ENCODE measurements around a stretch of chr13.

DNA sequence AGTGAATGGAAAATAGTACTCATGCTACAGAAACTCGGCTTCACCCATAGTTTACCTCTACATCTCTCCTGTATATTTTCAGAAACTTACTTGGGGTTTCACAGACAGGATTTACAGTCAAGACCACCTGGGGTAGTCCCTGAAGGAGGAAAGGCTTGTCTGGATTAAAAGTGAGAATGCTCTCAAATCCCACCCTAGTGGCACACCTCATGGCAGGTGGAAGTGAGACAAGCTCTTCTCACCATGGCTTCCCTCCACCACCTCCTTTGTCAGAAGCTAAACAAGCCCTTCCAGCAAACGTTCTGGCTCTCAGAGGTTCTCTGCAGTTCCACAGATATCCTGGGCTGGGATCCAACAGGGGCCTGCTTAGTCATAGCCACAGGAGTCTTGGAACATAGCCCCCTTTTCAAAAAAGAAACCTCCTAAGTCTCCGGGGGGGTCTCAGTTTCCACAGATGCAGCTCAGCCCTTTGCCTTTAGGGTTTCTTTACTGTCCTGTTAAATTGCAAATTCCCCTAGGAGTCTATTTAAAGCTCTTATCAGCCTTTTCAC, 41.8 kb upstream of the SERP2 start:
- PRO-cap: no peak

DNA sequence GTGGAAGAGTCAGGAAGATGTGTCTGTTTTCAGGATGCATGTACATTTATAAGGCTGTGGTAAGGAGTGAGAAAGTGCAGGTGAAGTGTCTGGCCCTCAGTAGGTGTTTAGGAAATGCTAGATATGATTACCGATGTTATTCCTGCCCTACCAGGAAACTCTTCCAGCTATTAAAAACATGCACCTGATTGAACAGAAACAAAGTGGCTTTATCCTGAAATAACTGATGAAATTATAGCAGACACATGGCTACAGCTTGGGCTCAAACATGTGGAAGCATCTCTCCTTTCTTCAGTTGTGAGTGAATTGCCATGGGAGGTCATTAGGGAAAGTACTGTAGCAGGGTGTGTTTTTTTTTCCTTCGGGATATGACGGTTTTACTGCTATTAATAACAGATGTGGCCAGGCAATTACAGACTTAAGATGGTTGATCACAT, 5.8 kb upstream of the SERP2 start:
- PRO-cap: no peak

GRCh38 chr13:44396844-44397706, 23.5 kb downstream of the SERP2 start:
- PRO-cap: no peak

- PRO-cap: no peak
Observed at GRCh38 chr13:44576879-44577209, 714 bp upstream of the TSC22D1 start.

DNA sequence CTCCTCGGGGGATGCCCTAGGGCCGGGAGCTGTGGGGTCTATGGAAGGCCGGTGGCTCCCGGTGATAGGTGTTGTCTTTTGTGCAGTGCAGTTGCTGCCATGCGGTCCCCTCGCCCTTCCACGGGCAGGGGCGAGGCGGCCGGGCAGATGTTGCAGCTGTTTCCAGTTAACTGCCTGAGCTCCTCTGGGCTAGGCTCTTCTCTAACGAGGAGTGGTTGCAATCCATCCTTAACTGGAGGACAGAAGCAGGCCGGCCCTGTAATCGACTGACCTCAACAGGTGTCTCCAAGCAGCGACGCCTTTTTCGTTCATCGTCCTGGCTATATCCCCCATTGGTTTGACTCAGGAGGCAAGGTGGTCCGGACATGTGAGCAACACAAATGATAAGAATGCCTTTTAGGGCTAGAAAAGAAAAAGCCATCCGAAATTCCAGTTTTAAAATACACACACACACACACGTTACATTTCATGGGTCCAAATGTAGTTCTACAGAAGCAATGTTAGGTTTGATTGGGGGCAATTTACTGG, 1.9 kb upstream of the TSC22D1 start:
- PRO-cap: no peak

DNA sequence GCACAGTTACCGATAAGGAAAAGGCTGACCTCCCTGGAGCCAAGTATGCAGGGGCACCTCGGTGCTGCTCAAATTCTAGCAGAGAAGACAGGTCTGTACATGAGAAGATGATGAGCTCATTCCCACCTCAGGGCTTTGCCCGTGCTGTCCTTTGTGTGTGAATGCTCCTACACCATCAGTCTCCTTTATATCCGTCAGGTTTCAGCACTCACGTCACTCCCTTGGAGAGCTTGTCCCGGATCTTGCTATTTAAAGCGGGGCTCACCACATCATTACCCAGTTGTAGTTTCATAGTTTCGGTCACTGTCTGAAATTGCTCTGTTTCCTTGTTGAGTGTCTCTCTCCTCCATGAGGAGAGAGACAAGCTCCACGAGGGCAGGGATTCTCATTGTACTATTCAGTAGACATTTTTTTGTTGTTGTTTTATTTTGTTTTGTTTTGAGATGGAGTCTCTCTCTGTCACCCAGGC, 169.2 kb upstream of the TSC22D1 start:
- PRO-cap: no peak

- PRO-cap: no peak
Observed at GRCh38 chr13:44867819-44868266, 121.4 kb downstream of the NUFIP1 start.

DNA sequence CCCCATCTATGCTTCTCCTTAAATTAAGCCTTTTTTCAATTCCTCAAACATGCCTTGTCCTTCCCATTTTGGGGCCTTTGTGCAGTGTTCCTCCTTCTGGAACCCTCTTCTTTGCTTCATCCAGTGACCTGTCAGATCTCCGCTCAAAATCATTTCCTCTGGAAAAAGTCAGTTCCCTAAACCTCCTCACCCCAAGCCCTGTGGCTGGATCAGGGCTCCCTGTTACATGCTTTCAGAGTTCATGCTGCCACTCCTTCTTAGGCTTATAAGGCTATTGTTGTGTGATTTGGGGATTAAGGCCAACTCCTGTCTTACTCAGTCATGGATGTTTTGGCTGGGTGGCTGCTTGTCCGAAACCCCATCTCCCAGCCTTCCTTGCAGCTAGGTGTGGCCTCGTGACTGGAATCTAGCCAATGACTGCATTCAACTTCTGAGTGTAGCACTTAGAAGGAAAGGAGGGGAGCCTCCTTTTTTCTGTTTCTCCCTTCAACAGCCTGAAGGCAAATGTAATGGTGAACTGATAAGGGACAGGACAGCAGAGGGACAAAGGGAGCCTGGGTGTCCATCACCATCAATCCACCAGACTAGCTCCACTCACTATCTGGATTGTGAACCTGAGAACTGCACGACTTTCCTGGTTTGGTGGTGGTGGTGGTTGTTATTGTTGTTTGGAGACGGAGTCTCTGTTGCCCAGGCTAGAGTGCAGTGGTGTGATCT, 64.0 kb upstream of the GTF2F2 start:
- PRO-cap: no peak

- PRO-cap: no peak
Observed at GRCh38 chr13:45316438-45316921, 24.5 kb downstream of the TPT1 start.

- PRO-cap: no peak
Observed at GRCh38 chr13:45968607-45969204, 83.8 kb downstream of the ZC3H13 start.

- PRO-cap: no peak
Observed at GRCh38 chr13:45979666-45980072, 72.9 kb downstream of the ZC3H13 start.

GRCh38 chr13:45985175-45985868, 67.2 kb downstream of the ZC3H13 start:
- PRO-cap: no peak

GRCh38 chr13:45988747-45989056, 63.8 kb downstream of the ZC3H13 start:
- PRO-cap: no peak

DNA sequence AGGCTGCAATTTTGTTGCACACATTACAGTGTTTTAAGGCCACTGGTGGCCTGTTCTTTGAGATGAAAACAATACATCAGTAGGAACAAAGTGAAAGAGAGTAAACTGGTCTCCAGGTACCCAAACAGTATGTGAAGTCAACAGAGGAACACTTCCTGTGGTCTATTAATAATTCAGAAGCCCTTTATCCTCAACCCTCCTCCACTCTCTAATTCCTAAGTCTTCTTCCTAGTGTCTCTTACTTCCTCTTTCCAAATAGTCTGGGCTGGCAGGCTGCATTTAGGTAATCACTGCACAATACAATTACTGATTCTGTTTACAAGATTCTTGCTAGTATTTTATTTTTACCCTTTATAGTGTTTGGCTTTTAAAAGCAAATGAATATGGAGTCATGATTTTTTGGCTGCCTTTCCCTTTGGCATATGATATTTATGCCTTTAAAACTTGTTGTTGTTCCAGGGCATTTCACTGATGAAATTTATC, 2.8 kb downstream of the CPB2 start:
- PRO-cap: no peak

DNA sequence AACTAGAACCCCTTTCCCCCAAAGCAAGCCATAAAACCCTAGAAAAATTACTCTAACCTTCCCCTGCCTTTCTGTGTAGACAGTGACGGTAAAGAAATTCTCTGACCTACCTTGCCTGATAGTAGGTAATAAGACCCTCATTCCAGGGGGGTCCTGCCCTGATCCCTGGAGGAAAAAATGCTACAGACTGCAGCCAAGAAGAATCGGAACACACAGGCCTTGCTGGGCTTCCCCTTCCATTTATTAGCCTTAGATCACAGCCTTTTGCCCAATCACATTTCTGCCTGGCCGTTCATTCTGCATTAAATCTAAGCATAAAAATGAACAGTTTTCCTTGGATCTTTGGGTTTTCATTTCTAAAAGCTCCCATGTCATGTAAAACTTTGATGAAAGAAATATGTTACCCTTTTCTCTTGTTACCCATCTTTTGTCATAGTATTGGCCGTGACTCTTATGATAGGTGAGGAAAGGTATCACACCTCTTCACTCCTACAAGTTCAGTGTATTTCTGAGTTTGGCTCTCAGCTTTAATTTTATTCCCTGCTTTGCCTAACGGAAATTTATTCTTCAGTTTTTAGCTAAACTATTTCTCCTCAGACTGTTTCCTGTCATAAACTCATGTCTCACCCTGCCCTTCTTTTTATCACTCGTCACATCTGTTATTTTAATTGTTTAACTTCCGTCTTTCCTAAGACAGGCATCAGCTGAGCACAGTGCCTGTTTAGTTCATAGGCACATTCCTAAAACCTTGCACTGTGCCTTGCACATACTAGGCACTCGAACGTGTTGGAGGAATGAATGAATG, 20.4 kb upstream of the CPB2 start:
- PRO-cap: no peak

- PRO-cap: no peak
Observed at GRCh38 chr13:46168721-46169292, 13.2 kb downstream of the LCP1 start.

GRCh38 chr13:46359801-46360232, 27.2 kb downstream of the RUBCNL start:
- PRO-cap: no peak

DNA sequence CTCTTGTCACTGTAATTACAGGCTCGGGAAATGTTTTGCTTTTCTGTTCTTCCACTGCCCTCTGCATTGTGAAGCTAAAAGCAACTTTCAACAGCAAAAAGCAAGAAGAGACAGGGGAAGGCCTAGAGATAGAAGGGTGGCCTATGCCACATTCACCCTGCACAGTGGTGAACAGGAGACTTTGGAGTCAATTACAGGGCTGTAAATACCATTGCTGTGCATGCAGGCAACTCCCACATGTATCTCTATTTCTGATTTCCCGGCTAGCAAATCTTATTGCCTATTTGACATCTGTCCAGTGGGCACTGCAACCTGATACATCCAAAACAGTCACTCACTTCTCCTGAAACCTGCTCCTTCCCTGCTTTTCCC, 13.5 kb downstream of the RUBCNL start:
- PRO-cap: no peak

GRCh38 chr13:46380079-46380626, 6.9 kb downstream of the RUBCNL start:
- PRO-cap: no peak

DNA sequence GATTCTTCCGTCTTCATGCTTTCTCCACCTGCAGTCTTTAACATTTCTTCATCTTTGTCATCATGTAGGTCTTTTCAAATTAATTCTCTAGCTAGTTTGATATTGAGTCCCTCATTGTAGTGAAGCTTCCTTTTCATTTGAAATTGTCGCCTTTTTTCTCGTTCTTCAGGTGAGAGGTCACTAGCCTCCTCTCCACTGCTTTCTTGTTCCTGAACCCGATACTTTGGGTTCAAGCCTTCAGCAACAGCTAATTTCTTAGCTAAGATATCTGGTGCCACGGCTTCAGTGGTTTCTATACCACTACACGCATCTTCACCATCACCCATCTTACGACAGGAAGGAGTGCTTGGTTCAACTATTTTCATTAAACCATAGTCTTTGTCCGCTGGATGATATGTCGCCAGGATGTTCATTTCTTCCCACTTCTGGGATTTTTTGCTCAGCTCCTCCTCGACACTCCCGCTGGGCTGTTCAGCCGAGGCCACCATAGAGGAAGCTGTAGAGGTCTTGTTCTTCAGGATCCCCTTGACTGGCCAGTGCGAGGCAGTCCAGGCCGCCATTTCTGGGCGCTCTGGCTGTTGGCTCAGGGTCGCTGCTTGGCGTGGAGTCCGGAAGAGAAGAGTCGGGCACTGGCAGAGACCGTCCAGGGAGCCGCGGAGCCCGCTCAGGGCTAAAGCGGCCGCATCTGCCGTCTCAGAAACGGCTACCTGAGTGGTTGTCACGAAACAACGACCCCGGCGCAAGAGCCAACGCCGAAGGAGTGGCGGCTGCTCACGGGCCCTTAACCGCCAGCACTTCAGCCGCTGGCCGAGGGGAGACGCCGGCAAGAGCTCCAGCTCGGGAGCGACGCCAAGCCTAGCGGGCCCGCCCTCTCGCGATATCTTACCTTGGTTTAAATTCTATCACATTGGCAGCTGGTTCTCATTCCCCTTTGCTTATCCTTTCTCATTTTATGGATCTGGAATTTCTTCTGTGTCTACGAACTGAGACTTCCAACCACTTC, 50.7 kb upstream of the RUBCNL start:
- PRO-cap: no peak